Mesenchymal stem cell of the bone marrow (primary cell): ENCODE data around the gene CT47C1.

DNA sequence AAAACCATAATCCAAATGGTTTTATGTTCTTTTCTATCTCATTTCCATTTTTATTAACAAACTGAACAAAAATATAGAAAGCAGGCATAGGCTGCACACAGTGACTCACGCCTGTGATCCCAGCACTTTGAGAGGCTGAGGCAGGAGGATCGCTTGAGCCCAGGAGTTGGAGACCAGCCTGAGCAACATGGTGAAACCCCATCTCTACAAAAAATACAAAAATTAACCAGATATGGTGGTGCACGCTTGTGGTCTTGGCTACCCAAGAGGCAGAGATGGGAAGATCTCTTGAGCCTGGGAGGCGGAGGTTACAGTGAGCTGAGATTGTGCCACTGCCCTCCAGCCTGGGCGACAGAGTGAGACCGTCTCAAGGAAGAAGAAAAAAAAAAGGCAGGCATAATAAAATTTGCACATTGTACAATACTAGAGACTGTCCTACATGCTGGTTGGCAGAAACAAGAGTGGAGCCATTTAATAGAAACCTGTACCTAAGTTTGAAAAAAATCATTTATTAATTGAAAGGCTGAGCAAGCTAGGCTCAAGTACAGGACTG lies 39.8 kb downstream of the IL13RA1 start:
- CAGE, long polyA plus RNA: no peak

- CAGE, long polyA plus RNA: no peak
Measured at GRCh38 chrX:119072673-119073437, at the start of gene CT47C1. CT47C1 (plus strand) TSS chrX:119072993.

DNA sequence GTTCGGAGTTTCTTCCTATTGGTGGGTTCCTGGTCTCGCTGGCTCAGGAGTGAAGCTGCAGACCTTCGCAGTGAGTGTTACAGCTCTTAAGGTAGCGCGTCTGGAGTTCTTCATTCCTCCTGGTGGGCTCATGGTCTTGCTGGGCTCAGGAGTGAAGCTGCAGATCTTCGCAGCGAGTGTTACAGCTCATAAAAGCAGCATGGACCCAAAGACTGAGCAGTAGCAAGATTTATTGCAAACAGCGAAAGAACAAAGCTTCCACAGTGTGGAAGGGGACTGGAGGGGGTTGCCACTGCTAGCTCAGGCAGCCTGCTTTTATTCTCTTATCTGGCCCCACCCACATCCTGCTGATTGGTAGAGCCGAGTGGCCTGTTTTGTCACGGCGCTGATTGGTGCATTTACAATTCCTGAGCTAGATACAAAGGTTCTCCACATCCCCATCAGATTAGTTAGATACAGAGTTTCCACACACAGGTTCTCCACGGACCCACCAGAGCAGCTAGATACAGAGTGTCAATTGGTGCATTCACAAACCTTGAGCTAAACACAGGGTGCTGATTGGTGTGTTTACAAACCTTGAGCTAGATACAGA lies 28.5 kb upstream of the PGRMC1 start:
- CAGE, long polyA plus RNA: no peak

DNA sequence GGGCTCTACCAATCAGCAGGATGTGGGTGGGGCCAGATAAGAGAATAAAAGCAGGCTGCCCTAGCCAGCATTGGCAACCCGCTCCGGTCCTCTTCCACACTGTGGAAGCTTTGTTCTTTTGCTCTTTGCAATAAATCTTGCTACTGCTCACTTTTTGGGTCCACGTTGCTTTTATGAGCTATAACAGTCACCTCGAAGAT lies 64.4 kb downstream of the PGRMC1 start:
- CAGE, long polyA plus RNA: no peak

DNA sequence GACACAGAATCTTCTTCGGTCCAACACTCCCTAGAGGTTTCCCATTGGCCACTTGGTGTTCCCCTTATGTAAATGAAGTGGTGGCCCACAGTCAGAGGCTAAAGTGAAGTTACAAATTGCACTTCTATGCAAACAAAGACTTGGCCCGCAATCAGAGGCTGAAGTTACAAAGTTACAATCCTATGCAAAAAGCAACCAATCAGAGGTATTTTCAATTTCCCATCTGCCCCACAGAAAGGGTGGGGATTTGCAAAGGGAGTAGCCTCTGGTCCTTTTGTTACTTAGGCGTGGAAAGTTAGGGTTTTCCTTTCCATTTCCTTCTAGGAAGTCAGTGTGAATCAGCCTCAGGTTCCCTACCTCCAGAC lies 35.7 kb upstream of the SLC25A43 start:
- CAGE, long polyA plus RNA: no peak

DNA sequence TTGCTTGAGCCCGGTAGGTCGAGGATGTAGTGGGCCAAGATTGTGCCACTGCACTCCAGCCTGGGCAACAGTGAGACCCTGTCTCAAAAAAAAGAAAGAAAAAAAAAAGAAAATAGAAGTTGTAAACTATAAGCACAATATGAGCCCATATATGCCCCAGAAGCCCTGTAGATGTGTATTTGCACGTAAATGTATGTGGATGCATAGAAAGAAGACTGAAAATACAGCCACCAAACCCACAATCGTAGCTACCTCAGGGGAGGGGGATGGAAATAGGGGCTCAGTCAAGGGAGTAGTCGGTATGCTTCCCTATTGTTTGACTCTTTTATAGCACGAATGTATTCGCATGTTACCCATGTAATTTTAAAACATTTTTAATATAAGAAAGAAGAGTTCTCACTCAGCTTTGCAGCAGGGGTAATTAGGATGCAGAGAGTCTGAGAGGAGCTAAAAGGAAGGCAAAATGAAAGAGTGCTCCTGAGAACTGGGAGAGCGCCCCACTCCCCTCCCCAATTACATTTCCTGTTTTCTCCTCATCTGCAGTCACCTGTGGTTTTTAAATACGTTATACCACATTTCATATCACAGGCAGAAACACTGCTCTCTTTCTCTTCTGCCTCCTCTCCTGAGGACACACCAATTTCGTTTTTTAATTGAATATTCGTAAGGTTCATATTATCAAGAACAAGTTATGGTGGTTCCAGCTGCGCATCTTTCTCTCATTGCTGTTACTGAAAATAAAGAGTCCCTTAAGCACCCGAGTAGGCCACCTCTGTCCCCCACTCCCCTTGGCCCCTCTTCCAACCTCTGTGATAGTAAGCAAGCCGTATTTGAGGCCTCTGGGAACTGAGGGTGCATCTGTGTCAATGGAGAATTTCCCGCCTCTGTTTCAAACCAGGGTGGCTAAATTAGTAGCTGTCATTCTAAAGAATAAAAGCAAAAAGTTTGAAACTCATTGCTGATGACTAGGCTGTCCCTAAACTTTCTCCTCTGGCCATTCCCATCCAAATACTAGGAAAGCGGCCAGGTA lies 10.7 kb downstream of the SEPTIN6 start:
- CAGE, long polyA plus RNA: no peak

DNA sequence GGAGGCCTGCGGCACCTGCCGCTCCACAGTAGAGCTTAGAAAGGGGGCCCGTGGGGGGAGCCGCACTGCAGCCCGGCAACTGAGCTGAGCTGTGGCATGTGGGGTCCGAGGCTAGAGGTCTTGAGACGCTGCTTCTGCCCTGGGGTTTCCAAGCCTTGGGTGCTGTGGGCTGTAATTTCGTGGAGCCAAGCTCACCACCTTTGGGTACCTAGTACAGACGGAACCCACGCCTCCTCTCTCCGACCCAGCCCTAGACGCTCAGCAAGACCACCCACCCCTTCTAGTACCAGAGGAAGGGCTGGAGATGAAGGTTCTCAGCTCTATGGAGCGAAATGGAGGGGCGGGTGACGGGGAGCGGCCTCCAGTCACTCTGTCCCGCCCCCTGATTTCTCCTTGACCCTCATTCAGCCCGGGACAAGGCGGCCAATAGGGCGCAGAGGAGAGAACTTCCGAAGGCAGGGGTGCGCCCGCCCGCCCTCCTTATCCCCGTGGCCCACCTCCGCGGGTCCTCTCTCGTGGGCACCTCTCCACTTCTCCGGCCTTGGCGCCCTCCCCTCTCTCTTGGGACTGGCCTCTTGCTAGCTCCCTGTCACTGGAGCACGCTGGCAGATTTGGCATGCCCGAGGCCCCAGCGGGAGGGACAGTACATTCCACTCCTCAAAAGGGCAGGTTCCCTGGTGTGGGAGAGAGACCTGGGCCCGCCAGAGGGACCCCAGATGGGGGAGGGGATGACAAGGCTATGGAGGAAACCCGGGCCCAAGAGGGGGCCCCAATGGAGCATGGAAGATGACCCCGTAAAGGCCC lies 982 bp upstream of the SEPTIN6 start:
- CAGE, long polyA plus RNA: no peak

GRCh38 chrX:119786167-119787078 lies 5.0 kb downstream of the RPL39 start:
- CAGE, long polyA plus RNA: no peak

GRCh38 chrX:119837686-119838823 lies 14.7 kb downstream of the UPF3B start:
- CAGE, long polyA plus RNA: no peak

DNA sequence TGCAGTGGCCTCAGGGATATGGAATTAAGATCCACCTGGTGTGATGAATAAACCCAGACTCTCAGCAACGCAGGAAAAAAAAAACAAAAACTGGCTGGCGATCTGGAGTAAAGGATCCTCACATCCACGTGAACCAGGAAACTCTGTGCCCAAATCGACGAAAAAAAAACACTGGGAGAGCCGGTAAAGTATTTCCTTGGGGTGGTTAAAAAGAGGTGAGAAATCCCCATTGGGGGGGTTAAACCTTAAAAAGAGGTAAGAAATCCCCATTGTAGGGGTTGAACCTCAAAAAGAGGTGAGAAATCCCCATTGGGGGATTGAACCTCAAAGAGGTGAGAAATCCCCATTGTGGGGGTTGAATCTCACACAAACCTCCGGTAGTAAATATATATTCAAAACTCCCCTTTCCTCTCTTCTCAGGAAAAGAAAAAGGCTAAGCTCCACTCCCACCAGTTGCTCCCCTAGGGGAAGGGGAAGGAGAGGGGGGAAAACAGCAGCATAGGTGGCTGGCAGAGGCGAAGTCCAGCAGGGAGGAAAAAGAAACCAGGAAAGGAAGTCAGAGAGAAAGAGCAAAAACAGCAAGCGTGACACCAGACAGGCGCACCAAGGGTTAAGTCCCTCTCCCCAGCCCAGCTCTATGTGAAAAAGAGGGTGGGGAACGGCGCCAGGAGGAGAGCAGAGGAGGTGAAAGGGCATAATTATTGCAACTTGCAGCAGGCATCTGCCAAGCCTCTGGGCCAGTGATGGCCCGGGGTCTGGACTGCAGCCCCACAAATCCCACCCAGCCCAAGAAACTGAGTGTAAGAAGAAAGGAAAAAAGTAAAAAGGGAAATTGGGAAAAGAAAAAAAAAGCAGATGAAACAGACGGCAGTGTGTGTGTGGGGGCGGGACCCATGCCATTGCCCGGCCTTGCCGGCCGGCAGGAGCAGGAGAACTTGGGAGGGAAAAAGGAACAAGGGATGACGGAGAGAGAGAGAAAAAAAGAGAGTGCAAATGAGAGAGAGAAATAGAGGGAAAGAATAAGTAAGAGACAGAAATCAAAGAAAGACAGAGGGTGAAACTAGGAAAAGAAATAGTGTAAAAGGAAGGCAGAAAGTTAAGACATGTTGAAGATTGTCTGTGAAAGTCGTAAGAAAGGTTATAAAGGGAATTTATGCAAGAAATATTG lies 14.3 kb upstream of the RHOXF2 start:
- CAGE, long polyA plus RNA: no peak

DNA sequence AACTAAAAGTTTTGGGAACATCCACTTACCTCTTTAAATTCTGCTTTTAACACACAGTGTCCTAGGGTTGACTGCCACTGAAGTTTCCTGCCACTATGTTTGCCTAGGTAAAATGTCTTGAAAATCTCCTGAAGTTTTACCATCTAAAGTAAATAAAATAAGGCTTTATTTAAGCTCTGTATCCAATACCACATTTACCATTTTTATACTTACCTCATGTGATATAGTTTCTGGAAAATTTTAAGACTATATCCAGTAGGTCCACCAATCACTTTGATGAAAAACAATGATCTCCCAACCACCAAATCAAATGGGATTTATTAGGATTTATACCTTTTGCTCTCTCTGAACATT lies 25.0 kb downstream of the CUL4B start:
- CAGE, long polyA plus RNA: no peak

- CAGE, long polyA plus RNA: no peak
Measured at GRCh38 chrX:122421818-122422122, 762.3 kb upstream of the GRIA3 start.

- CAGE, long polyA plus RNA: no peak
Measured at GRCh38 chrX:123561490-123561767, 171.4 kb downstream of the THOC2 start.

DNA sequence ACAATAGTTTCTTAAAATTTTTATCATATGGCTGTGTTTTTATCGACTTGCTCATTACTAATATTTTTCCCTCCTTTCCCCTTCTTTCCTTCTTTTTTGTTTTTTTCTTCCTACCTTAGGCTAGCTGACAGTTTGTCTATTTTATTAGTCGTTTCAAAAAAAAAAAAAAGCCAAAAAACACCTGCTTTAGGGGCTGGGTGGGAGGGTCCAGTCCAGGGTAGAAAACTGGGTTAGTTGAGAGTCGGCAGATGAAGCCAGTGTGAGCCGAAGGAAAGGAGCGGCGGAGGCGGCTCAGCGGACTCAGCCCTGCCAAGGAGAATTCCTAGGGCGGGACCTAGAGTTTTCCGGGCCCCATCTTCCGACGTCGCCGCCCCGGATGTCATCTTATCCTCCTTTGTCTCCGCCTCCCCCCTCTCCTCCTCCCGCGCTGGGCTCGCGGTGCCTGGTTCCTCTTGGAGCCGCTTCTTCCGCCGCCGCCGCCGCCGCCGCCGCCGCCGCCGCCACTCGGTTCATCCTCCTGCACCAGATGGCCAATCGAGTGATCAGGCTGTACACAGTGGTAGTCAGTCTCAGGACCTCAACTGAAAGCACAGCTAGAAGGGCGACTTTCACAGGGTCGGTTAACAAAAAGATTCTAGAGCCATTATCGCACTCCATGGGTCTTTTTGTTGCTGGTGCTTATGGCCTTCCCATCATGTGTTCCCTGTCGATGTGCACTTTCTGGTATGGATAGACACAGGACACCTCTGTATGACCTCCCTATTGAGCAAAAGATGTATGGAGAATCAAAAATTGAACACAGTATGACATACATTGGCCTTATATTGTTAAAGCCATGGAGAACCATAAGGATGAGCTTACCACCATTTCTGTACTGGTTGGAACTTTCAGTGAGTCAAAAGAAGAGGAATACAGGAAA lies 32.2 kb upstream of the THOC2 start:
- CAGE, long polyA plus RNA: no peak

DNA sequence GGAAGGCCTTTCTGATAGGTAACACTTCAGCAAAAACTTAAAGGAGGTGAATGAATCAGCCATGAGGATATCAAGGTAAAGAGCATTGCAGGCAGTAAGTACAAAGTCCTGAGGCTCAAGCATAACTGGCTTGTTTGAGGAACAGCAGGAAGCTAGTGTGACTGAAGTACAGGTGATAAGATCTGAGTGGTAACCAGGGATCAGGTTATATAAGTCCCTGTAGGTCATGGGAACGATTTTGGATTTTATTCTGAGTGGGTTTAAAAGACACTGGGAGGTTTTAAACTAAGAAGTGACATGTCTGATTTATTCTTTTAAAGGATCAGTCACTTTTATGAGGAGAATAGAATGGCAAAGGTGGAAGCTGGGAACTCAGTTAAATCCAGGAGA lies 47.1 kb upstream of the THOC2 start:
- CAGE, long polyA plus RNA: no peak

DNA sequence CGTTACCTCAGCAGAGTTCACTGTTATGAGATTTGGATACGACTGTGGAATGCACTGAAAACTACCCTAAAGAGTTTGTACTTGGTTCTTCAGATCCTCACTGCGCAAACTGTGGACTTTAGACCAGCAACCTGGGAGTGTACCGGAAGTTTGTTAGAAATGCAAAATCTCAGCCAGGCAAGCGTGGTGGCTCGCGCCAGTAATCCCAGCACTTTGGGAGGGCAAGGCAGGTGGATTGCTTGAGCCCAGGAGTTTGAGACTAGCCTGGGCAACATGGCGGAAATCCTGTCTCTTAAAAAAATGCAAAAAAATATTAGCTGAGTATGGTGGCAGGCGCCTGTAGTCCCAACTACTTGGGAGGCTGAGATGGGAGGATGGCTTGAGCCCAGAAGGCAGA lies 9.5 kb upstream of the STAG2 start:
- CAGE, long polyA plus RNA: no peak

- CAGE, long polyA plus RNA: no peak
Measured at GRCh38 chrX:123994972-123995321, 33.4 kb downstream of the STAG2 start.

- CAGE, long polyA plus RNA: no peak
Measured at GRCh38 chrX:124044928-124045723, 83.6 kb downstream of the STAG2 start.

GRCh38 chrX:126459884-126460709 lies 92.5 kb downstream of the DCAF12L1 start:
- CAGE, long polyA plus RNA: no peak

DNA sequence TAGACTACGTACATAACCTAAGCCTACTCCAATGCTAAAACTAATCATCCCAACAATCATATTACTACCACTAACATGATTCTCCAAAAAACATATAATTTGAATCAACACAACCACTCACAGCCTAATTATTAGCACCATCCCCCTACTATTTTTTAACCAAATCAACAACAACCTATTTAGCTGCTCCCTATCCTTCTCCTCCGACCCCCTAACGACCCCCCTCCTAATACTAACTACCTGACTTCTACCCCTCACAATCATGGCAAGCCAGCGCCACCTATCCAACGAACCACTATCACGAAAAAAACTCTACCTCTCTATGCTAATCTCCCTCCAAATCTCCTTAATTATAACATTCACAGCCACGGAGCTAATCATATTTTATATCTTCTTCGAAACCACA lies 79.8 kb downstream of the DCAF12L1 start:
- CAGE, long polyA plus RNA: no peak